Hair follicular keratinocyte (primary cell): ENCODE data around the gene RXRA.

- RAMPAGE, long total RNA: no peak
Observed at GRCh38 chr9:134318709-134319153, 7.5 kb upstream of the RXRA start.

DNA sequence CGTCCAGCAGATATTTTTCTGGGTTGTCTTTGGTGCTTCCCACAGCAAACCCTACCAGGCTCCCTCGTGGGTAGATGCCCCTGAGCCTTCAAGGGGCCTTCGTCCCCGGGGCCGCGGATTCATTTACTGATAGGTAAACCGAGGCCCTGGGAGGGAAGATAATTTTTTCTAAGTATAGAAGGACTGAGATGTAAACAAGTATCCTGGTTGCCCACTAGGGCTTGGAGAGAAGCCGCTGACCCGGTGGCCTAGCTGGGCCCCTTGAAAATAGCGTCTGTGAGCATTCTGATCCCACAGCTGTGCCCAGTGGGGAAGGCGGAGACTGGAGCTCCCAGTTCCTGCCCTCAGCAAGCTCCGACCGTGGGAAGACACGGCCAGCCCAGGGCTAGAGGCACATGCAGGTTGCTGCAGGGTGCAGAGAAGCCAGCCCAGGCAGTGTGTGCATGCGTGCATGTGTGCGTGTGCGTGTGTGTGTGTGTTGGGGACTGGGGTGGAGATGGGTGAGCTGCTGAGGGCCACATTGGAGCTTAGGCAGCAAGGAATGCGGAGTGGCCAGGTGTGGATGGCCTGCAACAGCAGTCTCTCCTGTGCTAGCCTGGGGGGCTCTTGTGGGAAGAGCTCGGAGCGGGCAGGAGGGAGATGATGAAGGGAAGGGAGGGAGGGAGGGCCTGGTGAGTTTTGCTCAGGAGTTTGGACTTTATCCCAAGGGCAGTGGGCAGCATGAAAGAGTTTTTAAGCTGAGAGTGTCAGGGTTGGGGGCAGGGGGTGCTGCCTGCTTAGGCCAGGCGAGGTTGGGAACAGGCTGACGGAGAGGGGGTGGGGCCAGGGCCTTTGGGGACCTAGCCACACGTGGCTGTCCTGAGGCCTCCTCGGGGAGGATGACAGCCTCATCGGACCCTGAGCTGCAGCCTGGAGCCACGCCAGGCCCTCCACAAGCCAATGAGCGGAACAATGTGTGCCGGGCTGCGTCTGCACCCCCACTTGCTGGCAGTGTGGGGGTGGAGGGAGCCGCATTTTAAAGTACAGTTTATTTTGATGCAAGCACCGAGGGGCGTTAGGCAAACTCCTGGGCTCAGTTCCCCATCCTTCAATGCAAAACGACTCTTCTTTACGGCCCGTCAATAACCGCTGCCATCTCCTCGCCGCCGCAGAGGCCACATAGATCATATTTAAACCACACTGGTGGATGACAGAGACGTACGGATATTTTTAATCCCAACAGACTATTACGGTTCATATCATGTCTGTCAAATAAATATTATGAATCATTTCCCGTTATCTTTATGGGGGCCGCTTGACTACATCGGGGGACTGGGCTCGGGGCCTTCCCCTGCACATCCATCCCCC is 5.5 kb upstream of the RXRA start:
- RAMPAGE, long total RNA: no peak

DNA sequence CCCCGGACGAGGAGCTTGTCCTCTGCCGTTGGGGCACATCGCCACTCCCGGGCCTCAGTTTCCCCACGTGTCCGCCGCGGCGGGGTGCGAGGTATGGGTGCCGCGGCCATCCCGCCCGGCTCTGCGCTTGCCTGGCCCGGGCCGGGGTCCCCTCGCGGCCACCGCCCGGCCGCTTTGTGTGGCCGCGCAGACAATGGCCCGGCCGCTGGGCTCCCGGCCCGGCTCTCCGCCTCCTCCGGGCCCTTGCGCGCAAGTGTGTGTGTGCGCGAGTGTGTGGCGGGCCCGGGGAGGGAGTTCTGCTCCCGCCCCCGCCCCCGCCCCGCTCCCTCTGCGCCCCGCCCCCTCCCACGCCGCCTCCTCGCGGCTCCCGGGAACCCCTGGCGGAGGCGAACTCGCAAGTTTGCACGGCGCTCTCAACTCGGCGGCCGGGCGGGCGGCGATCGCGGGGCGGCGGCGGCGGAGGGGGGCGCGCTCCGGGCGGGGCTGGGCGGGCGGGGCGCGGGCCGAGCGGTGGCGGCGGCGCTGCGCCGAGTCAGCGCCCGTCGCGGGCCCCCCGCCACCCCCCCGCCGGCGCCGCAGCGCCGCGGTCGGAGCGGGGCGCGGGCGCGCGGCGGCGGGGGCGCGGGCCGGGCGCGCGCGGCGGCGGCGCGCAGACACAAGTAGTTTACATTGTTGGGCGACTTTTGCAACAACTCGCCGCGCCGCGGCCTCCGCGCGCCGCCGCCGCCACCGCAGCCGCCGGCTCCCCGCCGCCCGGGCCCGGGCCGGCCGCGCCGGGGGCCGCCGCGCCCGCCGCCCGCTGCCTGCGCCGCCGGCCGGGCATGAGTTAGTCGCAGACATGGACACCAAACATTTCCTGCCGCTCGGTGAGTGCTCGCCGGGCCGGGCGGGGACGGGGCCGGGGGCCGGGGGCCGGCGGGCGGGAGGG is at the start of gene RXRA:
TSS of gene RXRA (plus strand) at position 662 of the 928 bp plus-strand sequence.
- RAMPAGE, long total RNA: no peak

- RAMPAGE, long total RNA: no peak
Observed at GRCh38 chr9:134356477-134357559, 30.6 kb downstream of the RXRA start.

DNA sequence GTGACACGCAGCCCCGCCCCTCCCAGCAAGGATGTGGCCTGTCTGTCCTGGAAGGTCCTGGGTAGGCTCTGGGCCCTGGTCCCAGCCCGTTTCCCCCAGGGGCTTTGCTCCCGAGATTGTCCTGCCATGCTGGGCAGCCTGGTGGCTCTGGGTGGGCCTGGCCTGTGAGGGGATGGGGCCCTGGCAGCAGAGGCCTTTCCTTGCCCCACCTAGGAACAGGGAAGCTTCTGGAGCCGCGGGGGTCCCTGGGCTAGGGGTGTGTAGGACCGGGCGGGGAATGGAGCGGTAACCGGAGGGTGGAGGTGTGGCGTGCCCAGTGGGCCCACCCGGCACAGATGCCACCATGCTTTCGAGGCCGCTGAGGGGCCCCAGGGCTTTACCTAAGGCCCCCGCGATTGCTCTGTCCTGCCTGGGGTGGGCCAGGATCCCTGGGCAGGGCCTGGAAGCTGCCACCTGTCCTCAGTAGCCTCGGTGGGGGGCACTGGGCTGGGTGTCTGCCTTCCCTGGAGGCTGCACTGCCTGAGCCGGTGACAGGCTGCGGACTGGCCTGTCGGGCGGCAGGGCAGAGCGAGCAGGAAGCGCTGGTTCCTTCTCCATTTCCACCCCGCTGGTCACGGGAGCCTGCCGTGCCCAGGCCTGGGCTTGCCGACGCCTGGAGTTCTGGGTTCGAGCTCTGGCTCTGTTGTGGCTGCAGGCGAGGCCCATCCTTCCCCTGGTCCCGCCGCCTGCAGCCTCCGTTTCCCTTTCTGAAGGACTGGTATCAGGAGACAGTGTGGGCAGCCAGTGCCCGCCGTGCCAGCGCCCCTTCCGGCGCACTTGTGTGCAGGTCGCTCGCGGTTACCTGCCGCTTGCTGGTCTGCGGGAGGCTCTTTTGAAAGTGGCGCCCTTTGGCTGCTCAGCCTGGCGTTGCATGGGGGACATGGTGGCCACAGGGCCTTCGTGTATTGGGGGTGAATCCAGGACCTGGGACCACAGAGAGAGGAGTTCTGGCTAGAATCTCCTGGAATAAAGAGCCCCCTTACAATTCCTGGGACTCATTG is 33.8 kb downstream of the RXRA start:
- RAMPAGE, long total RNA: no peak

DNA sequence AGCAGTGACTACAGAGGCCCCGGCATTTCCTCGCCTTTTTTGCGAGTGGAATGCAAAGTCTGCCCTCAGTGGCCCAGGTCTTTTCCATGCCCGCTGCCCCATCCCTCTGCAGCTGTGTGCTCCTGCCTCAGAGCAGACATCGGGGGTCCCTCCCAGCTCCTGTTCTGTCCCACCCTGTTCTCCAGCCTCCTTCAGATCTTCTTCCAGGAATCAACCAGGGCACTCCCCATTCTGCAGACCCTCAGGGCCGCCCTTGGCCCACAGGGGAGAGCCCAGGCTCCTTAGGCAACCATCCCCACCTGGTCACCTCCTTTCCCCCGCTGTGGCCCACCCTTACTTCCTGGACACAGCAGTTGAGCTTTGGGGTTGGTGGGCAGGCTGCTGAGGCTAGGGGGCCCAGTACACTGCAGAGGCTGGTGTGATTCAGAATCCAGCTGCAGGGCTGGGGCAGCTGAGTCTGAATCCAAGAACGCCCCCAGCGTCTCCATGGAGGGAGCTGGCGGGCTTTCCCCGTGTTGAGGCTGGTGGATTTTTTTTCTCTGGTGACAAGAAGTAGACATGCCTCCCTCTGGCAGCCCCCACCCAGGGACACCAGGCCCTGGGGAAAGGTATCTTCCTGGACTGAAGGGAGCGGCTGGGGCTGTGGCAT is 104.7 kb downstream of the RXRA start:
- RAMPAGE, long total RNA: no peak

GRCh38 chr9:134434818-134435603 is 108.8 kb downstream of the RXRA start:
- RAMPAGE, long total RNA: no peak

GRCh38 chr9:134475352-134475764 is 149.1 kb downstream of the RXRA start:
- RAMPAGE, long total RNA: no peak

- RAMPAGE, long total RNA: no peak
Observed at GRCh38 chr9:134644859-134645735, 3.5 kb downstream of the COL5A1 start.

- RAMPAGE, long total RNA: no peak
Observed at GRCh38 chr9:134763710-134763917, 117.0 kb upstream of the FCN2 start.

DNA sequence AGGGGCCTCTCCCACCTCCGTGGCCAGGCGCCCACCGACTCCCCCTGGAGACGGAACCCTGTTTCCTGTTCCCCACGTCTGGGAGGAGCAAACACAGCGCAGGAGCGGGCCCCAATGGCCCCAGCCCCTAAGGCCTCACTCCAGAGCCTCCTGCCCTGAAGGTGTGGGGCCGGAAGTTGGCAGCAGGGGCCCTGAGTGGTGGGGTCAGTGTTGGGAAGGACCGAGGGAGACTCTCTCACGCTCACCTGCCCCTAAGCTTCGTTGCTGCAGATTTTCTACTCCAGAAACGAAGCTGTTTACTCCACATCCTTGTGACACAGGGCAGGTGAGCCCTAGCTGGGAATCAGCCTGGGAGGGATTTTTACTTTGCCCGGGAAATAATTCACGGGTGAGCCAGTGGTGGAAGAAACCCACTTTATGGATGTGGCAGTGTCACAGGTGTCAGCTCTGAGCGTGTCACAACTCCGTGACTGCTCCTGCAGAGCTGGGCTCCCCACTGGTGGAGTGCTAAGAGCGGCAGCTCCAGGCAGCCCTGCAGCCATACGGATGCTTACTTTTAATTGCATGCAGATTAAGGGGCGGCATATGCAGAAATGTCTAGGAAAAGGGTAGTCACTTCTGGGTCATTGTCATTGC is 77.5 kb upstream of the OLFM1 start:
- RAMPAGE, long total RNA: no peak

- RAMPAGE, long total RNA: no peak
Observed at GRCh38 chr9:135075090-135075937, 12.2 kb upstream of the OLFM1 start.

DNA sequence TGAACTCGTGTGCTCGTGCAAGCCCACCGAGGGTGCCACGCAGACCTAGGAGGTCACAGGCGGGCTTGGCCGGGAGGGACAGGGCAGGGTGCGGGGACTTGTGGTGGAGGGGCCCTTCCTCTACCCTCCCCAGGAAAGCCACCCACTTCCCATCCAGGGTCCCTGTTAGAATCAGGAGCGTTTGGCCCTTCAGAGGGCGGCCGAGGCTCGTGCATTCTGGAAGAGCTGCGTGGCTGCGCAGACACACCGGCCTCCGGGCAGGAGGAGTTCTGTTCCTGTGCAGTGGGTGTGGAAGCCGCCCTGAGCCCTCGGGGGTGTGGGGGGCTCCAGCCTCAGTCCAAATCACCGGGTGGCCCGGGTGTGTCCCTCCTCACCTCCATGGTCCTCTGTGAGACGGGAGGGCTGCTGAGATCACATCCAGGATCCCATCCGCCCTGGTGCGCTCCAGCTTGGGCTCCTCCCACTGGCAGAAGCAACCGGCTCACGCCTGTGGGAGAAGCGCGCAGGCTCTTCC is 18.3 kb downstream of the OLFM1 start:
- RAMPAGE, long total RNA: no peak

GRCh38 chr9:135280717-135280918 is 193.2 kb downstream of the OLFM1 start:
- RAMPAGE, long total RNA: no peak

- RAMPAGE, long total RNA: no peak
Observed at GRCh38 chr9:135382231-135382482, 97.4 kb upstream of the PPP1R26 start.

GRCh38 chr9:135465112-135465482 is 14.5 kb upstream of the PPP1R26 start:
- RAMPAGE, long total RNA: no peak

DNA sequence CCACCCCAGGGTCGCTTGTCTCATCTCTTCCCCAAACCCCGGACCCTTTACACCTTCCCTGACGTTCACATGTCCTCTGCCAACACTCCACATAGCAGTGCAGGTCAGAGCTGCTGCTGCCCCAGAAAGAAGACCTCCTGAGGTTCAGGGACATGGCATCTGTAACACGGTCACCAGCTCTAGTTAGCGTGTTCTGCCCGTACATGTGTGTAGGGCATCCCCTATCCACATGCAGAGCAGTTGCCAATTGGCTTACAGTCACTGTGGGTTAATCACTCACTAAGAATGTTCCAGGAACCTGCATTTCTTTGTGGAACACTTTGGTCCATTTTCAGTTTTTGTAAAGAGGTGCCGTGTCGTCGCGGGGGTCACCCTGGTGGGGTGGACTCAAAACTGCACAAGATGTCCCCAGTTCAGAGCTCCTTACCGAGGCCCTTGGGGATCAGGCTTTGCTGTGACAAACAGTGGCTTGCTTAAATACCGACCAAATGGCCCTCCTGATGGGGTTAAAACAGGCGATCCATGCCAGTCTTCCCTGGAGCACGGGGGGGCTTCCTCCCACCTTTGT is 9.1 kb downstream of the PIERCE1 start:
- RAMPAGE, long total RNA: no peak

DNA sequence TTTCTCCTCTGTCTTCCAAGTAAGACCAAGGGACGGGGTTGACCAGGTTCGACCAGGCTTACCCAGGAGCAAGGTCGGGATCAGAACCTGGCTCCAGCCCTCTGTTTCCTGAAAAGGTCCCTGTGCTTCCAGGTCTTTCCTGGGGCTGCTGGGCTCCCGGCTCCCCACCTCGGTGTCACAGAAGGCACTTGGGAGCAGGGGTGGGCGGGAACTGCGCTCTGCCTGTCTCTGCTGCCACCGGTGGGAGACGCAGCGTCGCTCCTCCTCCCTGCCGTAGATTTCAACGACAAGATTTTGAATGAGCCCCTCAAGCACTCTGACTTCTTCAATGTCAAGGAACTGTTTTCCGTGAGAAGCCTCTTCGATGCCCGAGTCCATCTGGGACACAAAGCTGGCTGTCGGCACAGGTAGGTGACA is 1.1 kb downstream of the MRPS2 start:
- RAMPAGE, long total RNA: no peak

- RAMPAGE, long total RNA: no peak
Observed at GRCh38 chr9:135503481-135504526, 3.3 kb downstream of the MRPS2 start.

- RAMPAGE, long total RNA: no peak
Observed at GRCh38 chr9:135861227-135861654, 46.1 kb downstream of the CAMSAP1 start.